MCF 10A (cell line): ENCODE data around the genes PDE6G, ALYREF and CENPX.

- PRO-cap, result no peak
- RRBS, result no CpG with 5 or more reads among the region's 15 CpGs
These were observed 16.9 kb upstream of the FAAP100 start for GRCh38 chr17:81568996-81569479.

GRCh38 chr17:81580307-81580847 lies 28.2 kb upstream of the FAAP100 start:
- PRO-cap, result no peak
- RRBS, result no CpG with 5 or more reads among the region's 10 CpGs

GRCh38 chr17:81656491-81656700 lies at the start of gene PDE6G:
Gene PDE6G (minus strand): TSS chr17:81656542.
- PRO-cap, result no peak
- RRBS, result no CpG with 5 or more reads among the region's 6 CpGs

DNA sequence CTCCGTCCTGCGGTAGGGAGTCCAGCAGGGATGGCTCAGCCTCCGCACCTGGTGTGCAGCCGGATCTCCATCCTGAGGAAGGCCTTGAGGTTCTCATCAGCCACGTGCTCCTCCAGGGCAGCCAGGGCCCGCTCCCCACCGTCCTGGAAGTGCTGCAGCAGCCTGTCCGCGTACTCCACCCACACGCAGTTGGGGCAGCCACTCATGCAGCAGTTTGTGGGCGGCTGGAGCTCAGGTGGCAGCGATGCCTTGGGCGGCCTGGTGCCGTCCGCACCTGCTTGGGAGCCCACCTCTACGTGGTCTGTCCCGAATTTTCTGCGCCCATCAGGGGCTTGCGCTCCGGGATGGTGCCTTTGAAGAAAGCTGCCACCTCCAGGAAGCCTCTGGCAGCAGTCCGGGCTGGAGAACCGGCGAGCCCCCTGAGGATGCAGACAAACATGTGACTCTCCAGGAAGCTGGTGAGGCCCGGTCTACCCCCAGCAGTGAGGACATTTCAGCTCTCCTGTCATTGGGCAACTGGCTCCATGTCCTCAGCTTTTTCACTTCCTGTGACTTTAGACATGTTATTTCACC lies 1.2 kb downstream of the OXLD1 start:
- PRO-cap, result no peak
- RRBS, result 75% methylated on average over 5 of the region's 24 CpGs

- PRO-cap, result no peak
- RRBS, result no CpG with 5 or more reads among the region's 7 CpGs
These were observed 3.6 kb downstream of the CCDC137 start for GRCh38 chr17:81670262-81670475.

- PRO-cap, result bidirectional peak, plus-strand start at chr17:81842810, minus-strand start at chr17:81842742
- RRBS, result no CpG with 5 or more reads among the region's 17 CpGs
These were observed 7.6 kb upstream of the PPP1R27 start for GRCh38 chr17:81842359-81842971.

DNA sequence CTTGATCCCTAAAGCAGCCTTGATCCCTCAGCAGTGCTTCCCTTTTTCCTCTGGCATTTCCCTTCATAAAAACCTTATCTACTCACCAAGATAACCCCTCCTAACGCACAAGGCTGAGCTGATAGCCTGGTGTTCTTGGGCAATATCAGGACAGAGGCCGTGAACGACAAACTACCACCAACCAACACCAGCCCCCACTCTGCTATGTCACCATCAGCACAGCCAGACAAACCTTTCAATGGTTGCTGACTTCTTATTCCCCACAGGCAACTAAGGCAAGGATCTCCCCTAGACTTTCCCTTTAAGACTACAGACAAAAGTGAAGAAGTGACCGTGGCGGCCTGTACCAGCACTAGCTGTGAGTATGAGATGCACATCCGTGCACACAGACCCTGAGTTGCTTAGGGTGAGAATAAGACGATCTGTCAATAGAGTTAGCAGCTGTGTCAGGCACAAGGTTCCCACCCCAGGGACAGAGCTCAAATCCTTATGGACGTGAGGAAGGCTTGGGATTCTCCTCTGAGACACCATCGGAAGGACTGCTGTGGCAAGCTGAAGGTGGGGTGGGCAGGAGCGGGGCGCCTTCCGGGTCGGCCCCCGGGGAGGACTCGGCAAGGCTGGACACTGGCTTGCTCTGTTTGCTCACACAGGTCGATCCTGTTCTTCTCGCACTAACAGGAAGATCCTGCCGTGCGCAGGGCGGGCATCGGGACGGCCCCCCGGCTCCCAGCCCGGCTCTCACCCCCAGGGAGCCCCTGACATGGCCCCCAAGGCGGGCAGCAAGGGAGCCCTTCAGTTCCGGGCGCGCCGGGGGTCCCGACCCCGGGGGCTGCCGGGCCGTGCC lies 693 bp downstream of the P4HB start:
- PRO-cap, result no peak
- RRBS, result under 1% methylated on average over 5 of the region's 33 CpGs

- PRO-cap, result no peak
- RRBS, result no CpG with 5 or more reads among the region's 8 CpGs
These were observed 9.6 kb upstream of the ARHGDIA start for GRCh38 chr17:81880600-81881295.

GRCh38 chr17:81890925-81891091 lies 578 bp downstream of the ALYREF start:
- PRO-cap, result bidirectional peak, plus-strand start at chr17:81891023, minus-strand start at chr17:81891013
- RRBS, result no CpG with 5 or more reads among the region's 20 CpGs

DNA sequence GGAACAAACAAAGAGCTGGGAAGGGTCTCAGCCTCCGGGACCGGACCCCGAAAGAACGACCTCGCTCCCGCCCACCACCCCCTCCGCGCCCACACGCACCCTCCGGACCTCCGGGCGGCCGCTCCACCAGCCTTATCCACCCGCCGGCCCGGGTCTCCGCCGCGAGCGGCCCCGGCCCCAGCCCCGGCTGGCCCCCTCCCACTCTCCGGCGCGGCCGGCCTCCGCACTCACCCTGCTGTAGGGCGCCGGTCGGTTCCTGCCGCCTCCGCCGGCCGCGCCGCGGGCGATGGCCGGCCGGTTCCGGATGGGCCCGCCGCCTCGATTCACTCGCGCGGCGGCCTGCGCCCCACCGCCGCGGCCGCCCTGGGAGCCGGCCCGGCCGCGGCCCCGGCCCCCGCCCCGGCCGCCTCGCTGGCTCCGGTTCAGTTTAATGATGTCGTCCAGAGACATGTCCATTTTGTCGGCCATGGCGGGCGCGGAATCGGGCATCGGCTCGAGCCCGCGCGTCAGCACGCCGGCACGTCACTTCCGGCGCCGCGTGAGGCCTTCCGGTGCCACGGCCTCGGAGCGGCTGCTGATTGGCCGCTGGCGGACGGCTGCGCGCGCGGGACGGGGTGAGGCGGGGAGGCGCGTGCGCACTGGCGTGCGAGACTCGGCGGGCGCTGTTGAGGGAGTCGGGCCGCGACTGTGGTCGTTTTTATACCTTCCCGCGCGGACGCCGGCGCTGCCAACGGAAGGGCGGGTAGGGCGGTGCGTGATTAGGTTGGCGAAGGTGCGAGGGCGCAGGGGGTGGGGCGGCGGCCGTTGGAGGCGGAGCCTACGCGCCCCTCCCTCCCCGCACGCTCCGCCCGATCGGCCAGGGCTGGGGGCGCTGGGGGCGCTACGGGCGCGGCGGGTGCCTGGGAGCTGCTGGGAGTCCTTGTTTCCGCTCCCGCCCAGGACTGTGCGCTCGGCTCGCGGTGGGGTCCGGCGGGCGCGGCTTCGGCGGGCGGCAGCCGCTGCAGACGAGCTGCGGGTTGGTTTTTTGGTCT lies at the start of gene ALYREF:
Gene ALYREF, minus strand, starts transcription at position 495 of the 1,031 bp plus-strand sequence.
- PRO-cap, result bidirectional peak, plus-strand start at position 632 of the sequence, minus-strand start at position 495 of the sequence; bidirectional peak, plus-strand start at position 858 of the sequence, minus-strand start at position 732 of the sequence
- RRBS, result under 1% methylated on average over 23 of the region's 152 CpGs

GRCh38 chr17:81918860-81919320 lies 914 bp upstream of the SIRT7 start:
- PRO-cap, result no peak
- RRBS, result no CpG with 5 or more reads among the region's 10 CpGs

DNA sequence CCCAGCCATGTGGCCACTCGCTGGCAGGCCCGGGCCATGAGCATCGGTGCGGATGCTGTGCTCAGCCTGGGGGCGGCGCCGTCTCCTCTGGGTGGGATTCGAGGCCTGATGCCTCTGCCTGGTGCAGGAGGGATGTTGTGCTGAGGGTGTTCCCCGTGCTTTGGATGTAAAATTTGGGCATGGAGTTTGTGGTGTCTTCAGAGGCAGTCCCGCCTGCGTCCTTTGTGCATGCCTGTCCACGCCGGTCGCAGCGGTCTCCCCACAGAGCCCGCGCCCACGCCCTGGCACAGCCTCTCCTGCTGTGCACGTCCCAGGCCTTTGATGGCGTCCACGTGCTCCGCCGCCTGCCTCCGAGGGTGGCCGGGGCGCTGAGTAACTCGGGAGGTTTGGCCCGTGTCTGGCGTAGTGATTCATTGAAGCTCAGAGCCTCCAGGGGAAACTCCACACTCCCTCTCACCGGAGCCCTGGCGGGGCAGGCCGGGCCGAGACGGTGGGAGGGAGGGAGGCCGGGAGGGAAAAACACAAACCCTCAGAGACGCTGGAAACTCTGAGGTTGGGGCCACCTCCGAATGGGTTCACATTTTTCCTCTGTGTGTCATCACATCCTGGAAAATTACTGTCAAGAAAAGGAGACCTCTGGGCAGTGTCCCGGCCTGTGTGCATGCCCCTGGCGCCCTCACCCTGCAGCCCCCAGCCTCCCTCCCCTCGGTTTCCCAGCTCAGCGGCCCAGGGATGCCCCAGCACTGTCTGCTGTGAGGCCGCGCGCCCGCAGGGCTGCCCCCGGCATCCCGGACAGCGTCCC lies 19.0 kb downstream of the CENPX start:
- PRO-cap, result no peak
- RRBS, result under 1% methylated on average over 5 of the region's 48 CpGs

GRCh38 chr17:82022772-82023156 lies at the start of gene CENPX:
Gene CENPX (minus strand): TSS chr17:82022878.
- PRO-cap, result bidirectional peak, plus-strand start at chr17:82023214, minus-strand start at chr17:82022876
- RRBS, result under 1% methylated on average over 22 of the region's 39 CpGs

GRCh38 chr17:82050581-82051234 lies 903 bp downstream of the RFNG start:
- PRO-cap, result no peak
- RRBS, result 35% methylated on average over 8 of the region's 42 CpGs

- PRO-cap, result no peak
- RRBS, result 94% methylated on average over 1 of the region's 25 CpGs
These were observed 10.9 kb downstream of the FASN start for GRCh38 chr17:82086985-82087608.

DNA sequence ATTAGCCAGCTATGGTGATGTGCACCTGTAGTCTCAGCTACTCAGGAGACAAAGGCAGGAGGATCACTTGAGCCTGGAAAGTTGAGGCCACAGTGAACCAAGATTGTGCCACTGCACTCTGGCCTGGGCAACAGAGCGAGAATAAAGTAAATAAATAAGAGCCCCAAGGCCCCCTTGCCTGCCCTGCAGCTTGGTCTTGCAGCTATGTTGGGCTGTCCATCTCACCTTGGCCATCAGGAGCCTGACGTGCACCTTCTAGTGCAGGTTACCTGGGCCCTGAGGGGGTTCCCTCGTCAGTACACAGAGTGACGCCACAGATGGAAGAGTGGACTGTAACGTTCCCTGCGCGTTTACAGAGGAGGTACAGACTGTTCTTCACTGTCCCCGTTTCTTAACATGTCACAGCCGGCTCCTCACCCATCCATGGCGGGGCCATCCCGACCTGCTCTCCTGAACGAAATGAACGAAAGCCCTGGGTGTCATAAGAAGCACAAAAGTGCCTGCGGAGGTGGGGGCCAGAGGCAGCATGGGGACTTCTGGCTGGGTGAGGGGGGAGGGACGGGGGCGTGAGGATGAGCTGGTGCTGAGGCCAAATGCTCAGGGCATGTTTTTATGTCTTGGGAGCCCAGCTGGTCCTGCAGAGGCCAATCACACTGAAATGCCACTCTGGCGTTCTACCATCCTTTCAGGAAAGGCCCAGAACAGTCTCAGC lies 15.9 kb upstream of the FASN start:
- PRO-cap, result no peak
- RRBS, result no CpG with 5 or more reads among the region's 17 CpGs

DNA sequence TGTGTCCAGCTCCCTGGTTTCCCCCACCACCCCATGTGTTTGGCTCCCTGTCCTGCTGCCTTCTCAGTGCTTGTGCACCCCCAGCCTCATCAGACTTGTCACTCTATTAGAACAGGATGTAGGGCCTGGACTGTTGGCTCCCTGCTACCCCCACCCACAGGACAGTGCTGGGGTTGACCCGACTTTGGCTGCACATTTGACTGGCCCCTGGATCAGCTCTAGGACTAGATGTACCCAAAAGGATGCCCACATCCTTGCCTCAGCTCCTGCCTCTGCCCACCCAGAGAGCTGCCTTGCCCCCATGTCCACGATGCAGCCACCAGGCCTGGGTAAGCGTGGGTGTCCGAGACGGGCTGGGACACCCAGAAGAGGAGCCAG lies 1.4 kb upstream of the CCDC57 start:
- PRO-cap, result no peak
- RRBS, result no CpG with 5 or more reads among the region's 5 CpGs

DNA sequence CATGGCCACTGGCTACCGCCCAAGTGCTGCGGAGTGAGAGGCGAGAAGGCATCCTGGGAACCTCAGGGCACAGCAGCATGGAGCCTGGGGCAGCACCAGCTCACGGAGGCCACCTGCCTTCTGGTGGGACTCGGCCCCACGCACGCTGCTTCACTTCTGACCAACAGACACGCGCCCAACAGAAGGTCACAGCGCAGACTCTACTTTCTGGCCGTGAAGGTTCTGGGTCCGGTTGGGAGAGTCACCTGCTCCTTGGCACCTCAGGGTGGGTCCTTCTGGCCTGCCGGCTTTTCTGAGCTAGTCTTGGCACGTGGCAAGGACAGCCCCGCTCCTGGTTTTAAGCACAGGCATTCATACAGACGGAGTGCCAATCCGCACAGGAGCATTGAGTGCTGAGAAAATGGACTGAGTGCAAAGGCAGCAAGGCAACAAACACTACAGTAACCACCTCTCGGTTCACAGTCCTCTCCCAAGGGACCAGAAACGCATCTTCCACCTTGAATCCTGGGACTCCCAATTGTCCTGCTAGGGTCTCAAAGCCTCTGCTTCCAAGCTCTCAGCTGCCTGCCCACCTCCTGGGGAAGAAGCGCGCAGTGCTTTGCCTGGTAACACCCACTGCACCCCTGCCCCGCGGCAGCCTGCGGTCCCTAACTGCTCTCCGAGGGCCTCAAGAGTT lies 14.7 kb downstream of the SLC16A3 start:
- PRO-cap, result bidirectional peak, plus-strand start at position 386 of the sequence, minus-strand start at position 153 of the sequence
- RRBS, result 12% methylated on average over 2 of the region's 25 CpGs

- PRO-cap, result bidirectional peak, plus-strand start at chr17:82245393, minus-strand start at chr17:82245118
- RRBS, result no CpG with 5 or more reads among the region's 23 CpGs
These were observed 16.3 kb downstream of the SLC16A3 start for GRCh38 chr17:82245164-82245537.

- PRO-cap, result no peak
- RRBS, result no CpG with 5 or more reads among the region's 19 CpGs
These were observed 20.1 kb downstream of the CSNK1D start for GRCh38 chr17:82253324-82253831.